HEK293 (cell line): Measurements from ENCODE around the genes CALU, KCP and IRF5.

GRCh38 chr7:128166506-128166944 lies 74.6 kb upstream of the LEP start:
- PRO-cap: no peak
- RRBS, 2 experiments: 4 to 25% methylated on average over 7 of the region's 39 CpGs

GRCh38 chr7:128201220-128201692 lies 39.8 kb upstream of the LEP start:
- PRO-cap: no peak
- RRBS, 2 experiments: 33 to 74% methylated on average over 18 of the region's 34 CpGs

DNA sequence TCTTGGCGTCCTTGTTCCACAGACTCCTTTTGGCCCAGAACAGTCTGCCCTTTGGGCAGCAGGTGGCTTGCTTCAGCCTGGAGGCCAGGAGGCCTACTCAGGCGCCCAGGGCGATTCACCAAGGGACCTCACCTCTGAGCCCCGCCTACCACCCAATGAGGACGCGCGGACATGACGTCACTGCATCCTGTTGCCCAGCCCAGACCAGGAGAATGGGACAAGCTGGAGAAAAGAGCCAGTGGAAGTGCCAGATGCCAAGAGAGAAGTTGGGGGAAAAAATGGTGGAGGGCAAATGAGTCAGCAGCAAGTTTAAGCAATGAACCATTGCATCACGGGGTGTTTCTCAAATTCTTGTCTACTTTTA lies 24.1 kb upstream of the LEP start:
- PRO-cap: no peak
- RRBS, 2 experiments: no CpG with 5 or more reads among the region's 9 CpGs

DNA sequence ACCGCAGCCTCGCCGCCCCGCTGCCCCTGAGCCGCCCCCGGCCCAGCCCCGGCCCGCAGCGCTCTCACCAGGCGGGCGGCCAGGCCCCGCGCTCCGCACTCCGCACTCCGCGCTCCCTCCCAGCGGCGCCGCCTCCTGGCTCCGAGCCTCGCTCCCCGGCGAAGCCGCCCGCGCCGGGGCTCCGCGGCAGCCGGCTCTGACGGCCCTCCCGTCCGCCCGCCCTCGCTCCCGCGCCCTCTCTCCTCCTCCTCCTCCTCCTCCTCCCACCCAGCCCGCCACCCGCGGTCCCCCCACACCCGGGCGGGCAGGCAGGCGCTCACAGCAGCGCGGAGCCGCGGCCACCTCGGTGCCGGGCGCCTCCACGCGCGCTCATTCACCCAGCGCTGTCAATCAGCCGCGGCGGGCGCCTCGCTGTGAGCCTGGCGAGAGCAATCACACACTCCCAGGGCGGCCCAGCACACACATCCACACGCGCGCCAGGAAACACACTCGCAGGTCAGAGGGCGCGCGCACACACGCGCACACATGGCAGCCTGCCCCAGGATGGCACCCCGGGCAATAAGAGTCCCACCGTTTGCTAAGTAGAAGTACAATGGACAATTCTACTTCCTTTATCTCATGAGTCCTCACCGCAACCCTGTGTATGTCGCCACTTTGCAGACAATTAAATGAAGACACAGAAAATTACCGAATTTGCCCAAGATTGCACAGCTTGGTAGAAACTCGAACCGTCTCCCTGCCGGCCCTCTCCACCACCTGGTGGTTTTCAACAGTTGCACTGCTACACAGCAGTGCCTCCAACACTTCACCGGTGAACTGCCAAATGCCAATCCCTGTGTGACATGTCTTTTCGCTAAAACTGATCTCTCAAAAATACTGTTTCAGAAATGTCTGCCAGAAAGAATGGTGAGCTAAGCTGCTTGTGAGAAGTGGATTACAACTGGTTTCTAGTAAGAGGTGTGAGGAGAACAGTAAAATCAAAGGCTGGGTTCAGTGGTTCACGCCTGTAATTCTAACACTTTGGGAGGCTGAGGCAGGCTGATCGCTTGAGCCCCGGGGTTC lies 18.1 kb upstream of the RBM28 start:
- PRO-cap: bidirectional peak, plus-strand start at position 293 of the sequence, minus-strand start at position 145 of the sequence; bidirectional peak, plus-strand start at position 435 of the sequence, minus-strand start at position 388 of the sequence; unidirectional peak, minus-strand start at position 548 of the sequence; unidirectional peak, minus-strand start at position 758 of the sequence
- RRBS, 2 experiments: 5% methylated on average over 23 of the region's 84 CpGs

GRCh38 chr7:128459329-128459844 lies 3.7 kb downstream of the HILPDA start:
- PRO-cap: bidirectional peak, plus-strand start at chr7:128459567, minus-strand start at chr7:128459474
- RRBS, 2 experiments: no CpG with 5 or more reads among the region's 5 CpGs

- PRO-cap: no peak
- RRBS, 2 experiments: no CpG with 5 or more reads among the region's 10 CpGs
Observed at GRCh38 chr7:128638537-128640045, 33.0 kb upstream of the GARIN1A start.

DNA sequence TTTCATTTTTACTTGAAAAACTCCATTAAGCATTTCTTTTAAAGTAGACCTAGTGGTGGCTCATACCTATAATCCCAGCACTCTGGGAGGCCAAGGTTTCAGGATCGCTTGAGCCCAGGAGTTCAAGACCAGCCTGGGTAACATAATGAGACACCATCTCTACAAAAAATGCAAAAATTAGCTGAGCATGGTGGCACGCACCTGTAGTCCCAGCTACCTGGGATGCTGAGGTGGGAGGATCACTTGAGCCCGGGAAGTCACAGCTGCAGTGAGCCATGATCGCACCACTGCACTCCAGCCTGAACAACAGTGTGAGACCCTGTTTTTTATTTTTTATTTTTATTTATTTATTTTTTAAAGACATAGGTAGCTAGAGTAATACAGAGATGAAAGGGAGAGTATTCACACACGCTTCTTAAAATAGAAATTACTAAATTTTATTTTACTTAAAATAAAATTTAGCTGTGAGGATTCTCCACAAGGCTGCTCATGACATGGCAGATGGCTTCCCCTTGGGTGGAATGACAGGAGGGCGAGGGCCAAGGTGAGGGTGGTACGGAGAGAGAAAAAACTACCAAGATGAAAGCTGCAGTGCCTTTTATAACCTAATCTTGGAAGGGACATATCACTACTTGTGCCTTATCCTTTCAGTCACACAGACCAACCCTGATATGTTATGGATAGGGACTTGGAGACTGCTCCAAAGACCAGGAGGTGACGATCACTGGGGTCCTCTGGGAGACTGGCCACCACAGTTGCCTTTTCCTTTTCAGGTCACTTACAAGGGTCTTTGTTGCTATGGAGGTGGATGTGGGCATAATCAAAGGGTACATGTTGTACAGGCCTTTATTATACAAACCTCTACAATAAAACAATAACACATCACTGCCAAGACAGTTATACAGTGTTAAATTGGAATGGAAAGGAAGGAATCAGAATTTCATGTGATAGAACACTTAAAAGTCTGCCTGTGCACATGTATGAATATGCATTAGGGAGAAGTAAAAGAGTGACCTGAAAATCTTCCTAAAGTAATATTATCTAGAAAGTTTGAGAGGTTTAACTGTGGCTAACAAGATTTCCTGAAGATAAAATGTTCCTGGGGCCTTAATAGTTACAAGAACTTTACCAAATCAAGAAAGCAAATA lies 12.3 kb upstream of the GARIN1A start:
- PRO-cap: no peak
- RRBS, 2 experiments: no CpG with 5 or more reads among the region's 8 CpGs

- PRO-cap: bidirectional peak, plus-strand start at chr7:128739359, minus-strand start at chr7:128739098; bidirectional peak, plus-strand start at chr7:128739636, minus-strand start at chr7:128739604; bidirectional peak, plus-strand start at chr7:128739918, minus-strand start at chr7:128739755
- RRBS, 2 experiments: 1 to 2% methylated on average over 37 to 38 of the region's 84 CpGs
Observed at GRCh38 chr7:128738897-128740170, at the start of gene CALU. TSS of gene CALU (plus strand) at chr7:128739359.

DNA sequence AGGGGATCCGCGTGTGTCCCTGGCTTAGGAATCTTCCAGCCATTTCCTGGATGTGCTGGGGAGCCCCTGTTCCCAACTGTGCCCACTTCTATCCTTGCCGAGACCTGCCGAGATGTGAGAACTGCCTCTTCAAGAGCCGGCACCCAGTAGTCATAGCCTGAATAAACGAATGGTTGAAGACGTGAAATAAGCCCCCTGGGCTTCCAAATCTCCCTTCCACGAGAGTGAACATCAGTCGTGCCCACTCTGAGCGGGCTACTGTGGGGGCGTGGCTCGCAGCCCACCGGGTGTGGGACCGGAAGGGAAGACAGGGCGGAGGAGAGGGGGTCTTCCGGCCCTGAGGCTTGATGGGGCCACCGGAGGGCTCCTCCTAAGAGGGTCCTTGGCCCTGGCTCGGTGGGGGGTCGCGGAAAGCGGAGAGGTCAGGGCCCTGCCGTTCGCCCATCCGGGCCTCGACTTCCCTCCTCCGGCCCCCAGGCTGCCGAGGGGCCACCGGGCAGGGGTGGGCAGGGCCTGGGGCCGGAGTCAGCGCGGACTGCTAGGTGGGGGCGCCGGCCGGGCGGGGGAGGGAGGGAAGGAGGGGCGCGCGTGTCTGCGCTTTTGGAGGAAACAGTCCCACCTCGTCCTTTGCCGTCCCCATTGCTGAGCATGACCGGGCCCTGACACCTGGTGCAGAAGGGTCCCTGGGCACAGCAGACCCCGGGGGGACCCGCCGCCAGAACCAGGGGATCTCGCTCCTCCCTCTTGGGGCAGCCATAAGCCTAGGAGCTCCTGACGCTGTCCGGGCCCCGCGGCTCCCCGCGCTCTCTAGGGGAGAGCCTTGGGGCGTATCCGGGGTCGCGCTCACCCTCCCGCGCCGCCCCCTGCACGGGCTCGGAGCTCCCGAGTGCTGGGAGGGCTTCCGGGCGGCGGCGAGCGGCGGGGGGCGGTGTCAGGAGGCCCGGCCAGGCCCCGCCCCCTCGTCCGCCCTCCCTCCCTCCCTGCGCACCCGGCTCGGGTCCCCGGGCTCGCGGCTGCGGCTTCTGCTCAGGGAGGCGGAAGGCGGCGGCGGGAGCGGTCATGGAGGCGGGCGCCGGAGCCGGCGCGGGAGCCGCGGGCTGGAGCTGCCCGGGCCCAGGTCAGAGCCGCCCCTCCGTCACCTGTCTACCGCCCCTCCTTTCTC lies 952 bp upstream of the CCDC136 start:
- PRO-cap: bidirectional peak, plus-strand start at position 1,029 of the sequence, minus-strand start at position 888 of the sequence
- RRBS, 2 experiments: 7 to 8% methylated on average over 55 to 57 of the region's 97 CpGs

GRCh38 chr7:128840407-128841018 lies 10.3 kb downstream of the FLNC start:
- PRO-cap: no peak
- RRBS, 2 experiments: no CpG with 5 or more reads among the region's 18 CpGs

GRCh38 chr7:128856520-128856668 lies 6.3 kb upstream of the ATP6V1F start:
- PRO-cap: no peak
- RRBS, 2 experiments: 73 to 81% methylated on average over 2 to 6 of the region's 9 CpGs

GRCh38 chr7:128865143-128866316 lies 600 bp upstream of the ATP6V1FNB start:
- PRO-cap: no peak
- RRBS, 2 experiments: no CpG with 5 or more reads among the region's 24 CpGs

DNA sequence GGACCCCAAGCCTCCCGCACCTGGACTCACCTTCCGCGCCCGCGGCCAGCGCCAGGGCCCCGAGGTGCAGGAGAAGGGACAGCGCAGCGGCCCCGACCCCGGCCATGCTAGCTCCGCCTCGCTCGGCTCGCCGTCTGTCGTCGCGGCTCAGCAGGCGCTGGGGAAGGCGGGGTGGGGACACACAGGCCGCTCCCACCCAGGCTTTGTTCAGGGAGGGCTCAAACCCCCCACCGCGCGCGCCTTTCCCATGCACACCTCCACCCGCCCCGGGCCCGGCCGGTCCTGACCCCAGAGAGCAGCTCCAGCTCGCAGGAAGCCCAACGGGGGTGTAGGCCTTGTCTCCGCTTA lies at the start of gene KCP:
Gene KCP (minus strand): TSS at position 139 of the 348 bp plus-strand sequence.
- PRO-cap: no peak
- RRBS, 2 experiments: no CpG with 5 or more reads among the region's 33 CpGs

- PRO-cap: no peak
- RRBS, 2 experiments: 3 to 95% methylated on average over 32 to 35 of the region's 76 CpGs
Observed at GRCh38 chr7:128937580-128938384, at the start of gene IRF5. TSS of gene IRF5 (plus strand) at chr7:128937927.

DNA sequence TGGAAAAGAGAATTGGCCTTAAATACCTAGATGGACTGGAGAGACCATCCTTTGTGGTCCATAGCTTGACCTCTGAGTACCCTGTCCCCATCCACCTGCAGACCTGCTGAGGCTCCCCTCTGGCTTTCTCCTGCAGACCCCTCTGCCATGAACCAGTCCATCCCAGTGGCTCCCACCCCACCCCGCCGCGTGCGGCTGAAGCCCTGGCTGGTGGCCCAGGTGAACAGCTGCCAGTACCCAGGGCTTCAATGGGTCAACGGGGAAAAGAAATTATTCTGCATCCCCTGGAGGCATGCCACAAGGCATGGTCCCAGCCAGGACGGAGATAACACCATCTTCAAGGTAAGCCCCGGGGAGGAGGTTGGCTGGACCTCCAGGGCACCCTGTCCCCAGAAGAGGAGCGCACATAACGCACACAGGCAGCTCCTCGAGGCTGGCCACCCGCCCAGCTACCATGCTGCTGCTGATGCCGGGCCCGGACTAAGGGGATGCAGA lies 4.3 kb downstream of the IRF5 start:
- PRO-cap: no peak
- RRBS, 2 experiments: no CpG with 5 or more reads among the region's 13 CpGs

DNA sequence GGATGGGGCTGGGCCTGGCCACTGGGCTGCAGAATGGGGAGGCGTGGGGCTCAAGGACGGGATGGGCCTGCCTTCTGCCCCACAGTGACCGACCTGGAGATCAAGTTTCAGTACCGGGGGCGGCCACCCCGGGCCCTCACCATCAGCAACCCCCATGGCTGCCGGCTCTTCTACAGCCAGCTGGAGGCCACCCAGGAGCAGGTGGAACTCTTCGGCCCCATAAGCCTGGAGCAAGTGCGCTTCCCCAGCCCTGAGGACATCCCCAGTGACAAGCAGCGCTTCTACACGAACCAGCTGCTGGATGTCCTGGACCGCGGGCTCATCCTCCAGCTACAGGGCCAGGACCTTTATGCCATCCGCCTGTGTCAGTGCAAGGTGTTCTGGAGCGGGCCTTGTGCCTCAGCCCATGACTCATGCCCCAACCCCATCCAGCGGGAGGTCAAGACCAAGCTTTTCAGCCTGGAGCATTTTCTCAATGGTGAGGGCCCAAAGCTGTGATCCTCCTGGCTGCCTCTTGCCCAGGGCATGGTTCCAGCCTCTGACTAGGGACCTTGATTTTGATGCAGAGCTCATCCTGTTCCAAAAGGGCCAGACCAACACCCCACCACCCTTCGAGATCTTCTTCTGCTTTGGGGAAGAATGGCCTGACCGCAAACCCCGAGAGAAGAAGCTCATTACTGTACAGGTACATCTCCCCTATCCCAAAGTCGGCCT lies 10.1 kb downstream of the IRF5 start:
- PRO-cap: no peak
- RRBS, 2 experiments: no CpG with 5 or more reads among the region's 20 CpGs

DNA sequence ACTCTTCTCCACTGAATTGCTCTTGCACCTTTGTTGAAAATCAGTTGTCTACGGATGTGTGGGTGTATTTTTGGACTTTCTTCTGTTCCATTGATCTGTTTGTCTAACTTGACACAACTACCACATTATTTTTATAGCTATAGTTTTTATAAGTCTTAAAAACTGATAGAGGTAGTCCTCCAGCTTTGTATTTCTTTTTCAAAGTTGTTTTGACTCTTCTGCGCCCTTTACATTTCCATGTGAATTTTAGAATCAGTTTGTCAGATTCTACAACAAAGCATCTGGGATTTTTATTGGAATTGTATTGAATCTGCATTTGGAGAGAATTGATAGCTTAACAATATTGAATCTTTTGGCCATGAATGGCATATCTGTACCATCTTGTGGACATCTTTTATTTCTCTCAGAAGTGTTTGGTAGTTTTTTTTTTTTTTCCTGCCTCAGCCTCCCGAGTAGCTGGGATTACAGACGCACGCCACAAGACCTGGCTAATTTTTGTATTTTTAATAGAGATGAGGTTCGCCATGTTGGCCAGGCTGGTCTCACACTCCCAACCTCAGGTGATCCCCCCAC lies 54.1 kb downstream of the AHCYL2 start:
- PRO-cap: no peak
- RRBS, 2 experiments: no CpG with 5 or more reads among the region's 6 CpGs

DNA sequence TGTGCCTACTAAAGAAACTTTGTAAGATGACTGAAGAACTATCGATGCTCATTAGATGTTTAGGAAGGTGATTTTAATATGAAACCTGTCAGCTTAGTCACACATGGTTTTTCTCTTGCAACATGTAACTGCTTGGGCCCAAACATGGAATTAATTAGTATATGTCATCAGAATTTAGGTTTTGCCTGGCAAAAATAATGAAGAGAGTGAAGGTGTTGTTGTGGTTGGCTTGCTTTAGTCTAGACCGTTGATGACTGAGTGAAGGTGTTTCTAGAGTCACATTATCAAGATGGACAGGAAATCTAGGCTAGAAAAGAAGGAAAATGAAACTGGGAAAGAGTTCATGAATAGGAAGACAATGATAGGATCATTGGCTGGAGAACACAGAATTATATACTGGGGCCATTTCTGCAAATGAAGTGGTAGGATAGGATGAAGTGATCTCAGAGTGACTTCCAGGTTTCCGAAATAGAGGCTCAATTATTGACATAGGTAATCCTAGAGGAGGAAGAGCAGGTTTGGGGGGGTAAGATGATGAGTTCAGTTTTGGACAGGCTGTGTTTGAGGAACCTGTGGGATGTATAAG lies 88.8 kb upstream of the STRIP2 start:
- PRO-cap: no peak
- RRBS, 2 experiments: no CpG with 5 or more reads among the region's 3 CpGs

- PRO-cap: no peak
- RRBS, 2 experiments: no CpG with 5 or more reads among the region's 31 CpGs
Observed at GRCh38 chr7:129774077-129775212, 162.9 kb downstream of the NRF1 start.

DNA sequence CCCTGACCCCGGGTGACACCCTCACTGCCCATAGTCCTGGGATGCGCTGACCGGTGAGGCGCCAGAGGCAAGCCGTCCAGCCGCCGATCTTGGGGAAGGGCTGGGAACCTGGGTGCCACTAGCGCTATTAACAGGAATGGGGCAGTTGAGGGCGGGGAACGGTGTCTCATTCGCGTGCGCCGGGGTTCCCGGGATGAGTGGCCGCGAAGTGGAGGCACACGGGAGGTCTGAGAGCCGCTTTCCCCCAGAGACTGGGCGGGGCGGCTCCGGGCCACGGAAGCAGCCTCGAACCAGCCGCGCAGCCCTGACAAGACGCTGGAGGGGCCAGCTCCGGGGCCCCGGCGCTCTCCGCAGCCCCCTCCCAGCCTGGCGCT lies 167.5 kb downstream of the NRF1 start:
- PRO-cap: no peak
- RRBS, 2 experiments: 4 to 7% methylated on average over 15 of the region's 32 CpGs